ENCODE measurements around a stretch of chr3.

DNA sequence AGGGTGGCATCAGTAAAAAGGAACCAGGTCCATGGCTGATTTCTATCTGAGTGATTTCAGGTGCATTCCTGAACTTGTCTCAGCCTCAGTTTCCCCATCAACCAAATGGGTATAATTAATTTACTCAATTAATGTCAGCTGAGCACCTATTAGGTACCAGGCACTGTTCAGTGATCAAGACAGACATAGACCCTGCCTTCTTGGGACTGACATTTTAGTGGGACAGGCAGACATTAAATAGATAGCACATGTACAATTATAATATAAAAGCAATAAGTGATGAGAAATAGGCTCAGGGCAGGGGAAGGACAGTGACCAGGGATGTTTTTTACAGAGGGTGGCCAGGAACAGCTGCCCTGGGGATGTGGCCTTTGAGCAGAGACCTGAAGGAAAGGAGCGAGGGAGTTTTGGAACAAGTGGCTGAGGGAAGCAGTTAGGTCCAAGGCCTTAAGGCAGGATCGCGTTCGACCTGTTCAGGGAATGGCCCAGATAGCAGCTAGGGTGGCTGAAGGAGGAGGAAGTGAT lies 51.1 kb downstream of the SLC6A6 start:
- PRO-cap: no peak

- PRO-cap: no peak
Observed at GRCh38 chr3:14601928-14602562, 49.5 kb upstream of the CCDC174 start.

GRCh38 chr3:14900987-14901868 lies 46.2 kb upstream of the NR2C2 start:
- PRO-cap: no peak

GRCh38 chr3:14948503-14949084 lies 1.2 kb downstream of the NR2C2 start:
- PRO-cap: bidirectional peak, plus-strand start at chr3:14948662, minus-strand start at chr3:14948332; bidirectional peak, plus-strand start at chr3:14948913, minus-strand start at chr3:14948842

DNA sequence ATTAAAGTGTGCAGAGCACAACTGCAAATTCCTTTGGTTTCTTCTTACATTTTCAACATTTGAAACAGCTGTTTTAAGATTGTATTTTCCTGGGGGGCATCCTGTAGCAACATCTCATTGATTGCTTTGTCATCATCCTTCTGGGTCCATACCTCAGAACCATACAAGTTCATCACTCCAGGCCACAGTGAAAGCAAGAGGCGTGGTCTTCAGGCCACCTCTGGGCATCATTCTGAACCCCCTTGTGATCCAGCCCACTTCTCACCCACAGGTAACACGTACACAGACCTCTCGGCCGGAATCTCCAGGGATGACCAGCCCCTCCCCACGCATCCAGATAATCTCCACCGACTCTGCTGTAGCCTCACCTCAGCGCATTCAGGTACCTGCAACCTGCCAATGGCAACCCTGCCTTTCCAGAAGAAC lies 56.2 kb downstream of the NR2C2 start:
- PRO-cap: no peak

DNA sequence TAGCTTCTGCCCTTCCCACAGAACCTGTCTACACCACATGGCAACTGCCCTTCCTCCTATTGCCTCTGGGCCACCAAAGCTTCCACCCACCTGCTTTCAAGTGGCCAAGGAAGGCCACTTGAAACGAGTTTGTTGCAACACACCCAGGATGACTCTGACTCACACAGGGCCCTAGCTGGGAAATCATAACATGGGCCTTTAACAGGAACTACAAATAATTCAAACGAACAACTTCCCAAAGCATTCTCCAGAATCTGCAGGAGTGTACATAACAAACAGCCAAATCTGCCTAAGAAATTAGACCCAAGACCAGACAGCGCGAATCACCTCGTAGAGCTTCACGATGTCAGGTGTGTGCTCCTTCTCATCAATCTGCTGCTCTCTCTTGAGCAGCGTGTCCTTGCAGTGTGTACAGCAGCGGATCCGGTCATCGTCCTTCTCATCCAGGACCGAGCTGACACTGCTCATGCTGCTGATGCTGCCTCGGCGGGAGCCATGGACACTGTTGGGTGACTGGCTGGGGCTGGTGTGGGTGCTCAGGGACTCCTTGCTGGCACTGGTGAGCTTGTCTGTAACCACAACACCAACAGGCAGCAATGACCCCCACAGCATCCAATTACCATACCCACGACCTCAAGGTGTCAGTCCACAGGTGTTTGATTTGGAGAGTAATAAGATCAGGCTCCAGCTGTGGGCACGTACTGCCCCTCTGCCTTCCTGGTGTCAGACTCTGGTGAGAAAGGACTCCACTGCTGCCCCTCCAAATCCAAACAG lies 16.7 kb downstream of the RBSN start:
- PRO-cap: no peak

DNA sequence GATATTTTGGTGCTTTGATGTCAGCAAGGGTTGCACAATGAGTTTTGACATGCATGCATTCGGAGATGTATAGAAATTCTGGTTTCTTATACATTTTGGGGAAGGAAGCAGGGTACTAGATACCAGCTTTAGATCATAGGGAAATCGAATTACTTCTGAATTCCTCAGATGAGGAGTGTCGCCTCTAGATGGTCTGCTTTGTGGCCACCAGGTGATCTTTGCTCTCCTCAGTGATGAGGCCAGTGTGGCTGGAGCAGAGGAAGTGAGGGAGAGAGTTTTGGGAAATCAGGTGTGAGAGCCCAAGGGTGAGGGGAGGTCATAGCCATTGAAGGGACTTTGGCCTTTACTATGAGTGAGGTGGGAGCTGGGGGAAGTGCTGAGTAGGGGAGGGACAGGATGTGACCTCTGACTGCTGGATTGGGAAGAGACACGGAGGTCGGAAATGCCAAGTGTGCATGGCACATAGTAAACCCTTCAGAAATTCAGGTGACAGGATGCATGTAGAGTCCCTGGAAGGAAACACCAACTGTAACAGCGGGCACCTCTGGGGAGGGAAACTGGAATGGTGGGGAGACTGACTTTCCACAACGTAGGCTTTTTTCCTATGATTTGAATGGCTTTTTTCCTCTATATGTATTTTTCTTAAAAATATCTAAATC lies 8.5 kb upstream of the RBSN start:
- PRO-cap: no peak

DNA sequence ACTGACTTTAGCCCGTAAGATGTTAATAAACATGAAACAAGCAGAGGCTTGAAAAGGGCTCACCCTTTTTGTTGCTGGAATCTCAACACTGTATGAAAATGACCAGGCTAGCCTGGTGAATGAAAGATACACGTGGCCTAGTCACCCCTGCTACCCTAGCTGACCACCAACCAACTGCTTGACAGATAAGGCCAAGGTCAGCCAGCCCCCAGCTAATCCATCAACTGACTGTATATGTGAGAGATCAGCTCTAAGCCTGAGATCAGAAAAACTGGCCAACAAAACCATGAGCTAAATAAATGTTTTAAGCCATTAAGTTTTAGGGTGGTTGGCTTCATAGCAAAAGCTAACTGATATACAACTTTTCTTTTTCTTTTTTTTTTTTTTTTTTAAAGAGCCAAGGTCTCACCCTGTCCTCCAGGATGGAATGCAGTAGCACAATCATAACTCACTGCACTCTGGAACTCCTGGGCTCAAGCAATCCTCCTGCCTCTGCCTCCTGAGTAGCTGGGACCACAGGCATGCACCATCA lies 34.7 kb downstream of the SH3BP5 start:
- PRO-cap: no peak

DNA sequence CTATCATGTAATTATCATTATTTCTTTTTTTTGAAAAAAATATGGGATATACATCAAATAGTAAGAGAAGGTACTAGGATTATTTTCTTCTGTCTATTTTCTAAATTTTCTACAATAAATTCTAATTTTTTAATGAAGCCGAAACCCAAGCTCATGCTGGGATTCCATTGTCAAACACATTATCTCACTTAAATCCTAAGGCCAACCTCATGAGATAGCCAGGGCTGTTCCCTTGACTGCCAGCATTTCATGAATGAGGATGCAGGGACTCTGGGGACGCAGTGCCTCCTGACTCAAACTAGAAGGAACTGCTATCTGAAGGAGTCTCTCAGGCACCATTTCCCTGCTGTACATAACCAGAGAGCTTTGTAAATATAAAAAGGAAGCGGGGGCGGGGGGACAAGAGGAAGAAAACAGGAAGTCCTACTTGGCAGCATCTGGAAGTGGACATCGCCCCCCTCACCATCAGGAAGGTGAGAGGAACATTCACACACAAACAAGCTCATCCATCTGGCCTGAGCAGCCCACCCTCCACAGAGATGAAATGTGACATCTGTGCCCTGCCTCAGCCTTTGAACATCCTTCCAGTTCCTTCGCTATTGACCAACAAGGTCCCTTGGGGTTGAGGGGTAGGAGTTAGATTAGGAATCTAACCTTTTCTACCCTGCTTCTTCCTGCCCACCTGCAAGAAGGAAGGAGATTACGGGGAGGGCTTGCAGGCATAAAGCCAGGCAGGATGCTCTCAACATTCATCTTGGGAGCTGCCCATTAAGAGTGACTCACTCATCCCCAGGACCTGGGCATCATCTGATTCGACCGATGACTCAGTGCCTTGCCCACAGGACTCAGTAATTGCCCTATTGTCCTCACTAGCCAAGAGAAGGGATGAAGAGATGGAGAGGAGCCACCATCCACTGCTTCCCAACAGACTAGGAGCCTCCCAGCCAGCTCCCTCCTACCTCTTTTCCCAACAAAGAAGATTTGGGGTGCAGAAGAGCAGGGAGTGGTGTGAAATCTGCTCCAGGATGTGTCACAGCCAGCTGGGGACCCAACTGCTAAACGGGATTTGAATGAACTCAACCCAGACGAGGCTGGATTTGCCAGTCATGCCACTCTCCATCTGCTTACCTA lies 31.9 kb downstream of the SH3BP5 start:
- PRO-cap: no peak

DNA sequence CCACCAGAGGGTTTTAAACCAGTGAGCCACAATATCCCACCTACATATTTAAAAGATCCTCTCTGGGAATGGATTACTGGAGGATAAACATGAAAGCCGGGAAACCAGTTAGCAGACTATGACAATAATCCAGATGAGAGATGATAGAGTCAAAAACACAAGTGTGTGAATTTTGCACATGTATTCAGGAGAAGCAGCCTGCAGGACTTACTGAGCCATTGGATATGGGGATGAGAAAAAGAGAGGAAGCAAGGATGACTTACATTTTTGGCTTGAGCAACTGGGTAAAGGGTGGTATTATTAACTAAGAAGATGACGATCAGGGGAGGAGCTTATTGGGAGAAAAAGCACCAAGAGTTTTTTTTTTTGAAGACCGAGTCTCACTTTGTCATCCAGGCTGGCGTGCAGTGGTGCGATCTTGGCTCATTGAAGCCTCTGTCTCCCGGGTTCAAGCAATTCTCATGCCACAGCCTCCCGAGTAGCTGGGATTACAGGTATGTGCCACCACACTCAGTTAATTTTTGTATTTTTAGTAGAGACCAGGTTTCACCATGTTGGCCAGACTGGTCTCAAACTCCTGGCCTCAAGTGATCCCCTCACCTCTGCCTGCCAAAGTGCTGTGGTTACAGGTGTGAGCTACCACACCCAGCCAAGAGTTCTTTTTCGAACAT lies 14.7 kb upstream of the SH3BP5 start:
- PRO-cap: no peak

GRCh38 chr3:15524093-15524512 lies 2.6 kb upstream of the COLQ start:
- PRO-cap: no peak

- PRO-cap: no peak
Observed at GRCh38 chr3:15562548-15562901, 38.8 kb downstream of the HACL1 start.

DNA sequence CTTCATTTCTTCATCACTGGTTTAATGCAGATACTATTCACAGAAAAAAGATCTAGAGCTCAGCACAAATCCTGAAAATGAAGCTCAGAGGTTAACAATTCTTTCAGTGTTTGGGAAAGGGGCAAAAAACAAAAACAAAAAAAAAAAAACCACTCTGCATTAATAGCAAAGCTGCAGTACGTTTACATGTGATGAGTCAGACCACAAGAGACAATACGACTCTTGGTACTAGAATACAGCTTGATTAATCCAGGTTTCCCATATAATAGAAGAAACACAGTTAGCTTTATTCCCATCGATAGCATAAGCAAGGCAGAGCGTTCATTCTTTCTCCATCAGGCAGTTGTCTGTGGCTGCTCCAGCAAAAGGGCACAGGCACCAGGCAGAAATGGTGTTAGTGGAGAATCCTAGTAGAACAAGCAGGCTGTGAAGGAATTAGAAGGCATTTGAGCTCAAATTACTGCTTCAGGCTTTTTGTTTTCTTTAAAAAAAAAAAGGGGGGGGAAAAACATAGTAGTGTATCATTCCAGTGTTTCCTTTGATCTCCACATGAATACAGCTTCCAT lies 622 bp downstream of the ANKRD28 start:
- PRO-cap: bidirectional peak, plus-strand start at position 289 of the sequence, minus-strand start at position 349 of the sequence

GRCh38 chr3:16113021-16113461 lies 61.4 kb upstream of the GALNT15 start:
- PRO-cap: no peak

GRCh38 chr3:16132802-16133400 lies 41.6 kb upstream of the GALNT15 start:
- PRO-cap: no peak

- PRO-cap: no peak
Observed at GRCh38 chr3:16326360-16327430, 61.7 kb downstream of the OXNAD1 start.

- PRO-cap: no peak
Observed at GRCh38 chr3:16335992-16336433, 71.0 kb downstream of the OXNAD1 start.

- PRO-cap: no peak
Observed at GRCh38 chr3:16400416-16401032, 113.0 kb downstream of the RFTN1 start.

GRCh38 chr3:16441371-16441678 lies 72.2 kb downstream of the RFTN1 start:
- PRO-cap: no peak

DNA sequence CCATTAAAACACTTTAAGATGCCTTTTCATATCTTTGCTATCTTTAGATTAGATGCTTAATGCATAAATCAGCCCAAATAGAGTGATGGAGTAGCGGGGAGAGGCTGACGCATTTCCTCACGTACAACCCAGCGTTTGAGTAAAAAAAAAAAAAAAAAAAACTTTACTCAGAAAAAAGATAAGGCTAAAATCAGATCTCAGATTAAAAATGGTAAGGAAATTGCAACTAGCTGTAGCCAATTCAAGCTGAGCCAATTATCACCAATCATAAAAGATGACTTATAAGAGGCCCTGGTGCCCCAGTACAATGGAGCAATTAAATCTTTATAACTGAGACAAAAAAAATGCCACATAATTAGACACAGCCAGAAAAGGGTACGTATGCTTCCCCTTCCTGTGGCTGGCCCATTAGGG lies 45.0 kb downstream of the RFTN1 start:
- PRO-cap: no peak

All from A673 (cell line).